Measurements from ENCODE around the gene PNRC1.

DNA sequence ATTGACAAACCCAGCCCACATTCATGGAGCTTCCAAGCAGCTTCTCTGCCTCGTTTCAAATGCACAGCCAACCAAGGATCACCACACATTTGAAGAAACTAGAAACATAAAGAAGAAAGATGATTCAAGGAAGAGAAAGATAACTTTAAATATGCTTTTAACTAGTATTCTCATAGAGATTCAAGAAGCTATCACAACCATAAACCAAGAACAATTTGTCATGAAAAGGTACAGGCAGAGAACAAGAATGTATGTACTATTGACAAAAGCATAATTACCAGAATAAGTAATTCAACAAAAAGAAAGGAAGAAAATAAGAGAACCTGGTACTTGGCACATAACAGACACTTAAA lies 90.3 kb downstream of the RNGTT start:
- RRBS: no CpG with 5 or more reads among the region's 1 CpG

DNA sequence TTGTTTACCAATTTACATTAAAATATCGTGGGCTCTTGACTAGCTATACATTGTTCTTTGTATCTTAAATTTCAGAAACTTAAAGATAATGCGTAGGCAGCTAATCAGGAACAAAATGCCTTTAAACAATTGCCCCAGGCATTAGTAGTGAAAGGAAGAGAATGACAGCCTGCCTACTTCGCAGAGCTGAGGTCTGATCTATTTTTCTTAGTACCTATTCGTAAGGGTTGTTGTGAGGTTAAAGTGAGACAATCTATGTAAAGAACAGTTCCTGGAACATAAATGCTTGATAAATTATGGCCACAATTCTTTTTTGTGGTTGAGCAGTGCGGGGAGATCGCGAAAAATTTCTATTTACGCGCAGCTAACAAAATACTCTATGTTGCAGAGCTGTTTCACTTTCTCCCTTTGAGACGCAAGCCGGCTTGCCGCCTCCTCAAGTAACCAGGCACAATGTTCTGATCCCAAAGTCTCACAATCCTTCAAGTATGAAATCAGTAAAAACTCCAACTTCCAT lies 983 bp upstream of the PNRC1 start:
- RRBS: no CpG with 5 or more reads among the region's 12 CpGs

DNA sequence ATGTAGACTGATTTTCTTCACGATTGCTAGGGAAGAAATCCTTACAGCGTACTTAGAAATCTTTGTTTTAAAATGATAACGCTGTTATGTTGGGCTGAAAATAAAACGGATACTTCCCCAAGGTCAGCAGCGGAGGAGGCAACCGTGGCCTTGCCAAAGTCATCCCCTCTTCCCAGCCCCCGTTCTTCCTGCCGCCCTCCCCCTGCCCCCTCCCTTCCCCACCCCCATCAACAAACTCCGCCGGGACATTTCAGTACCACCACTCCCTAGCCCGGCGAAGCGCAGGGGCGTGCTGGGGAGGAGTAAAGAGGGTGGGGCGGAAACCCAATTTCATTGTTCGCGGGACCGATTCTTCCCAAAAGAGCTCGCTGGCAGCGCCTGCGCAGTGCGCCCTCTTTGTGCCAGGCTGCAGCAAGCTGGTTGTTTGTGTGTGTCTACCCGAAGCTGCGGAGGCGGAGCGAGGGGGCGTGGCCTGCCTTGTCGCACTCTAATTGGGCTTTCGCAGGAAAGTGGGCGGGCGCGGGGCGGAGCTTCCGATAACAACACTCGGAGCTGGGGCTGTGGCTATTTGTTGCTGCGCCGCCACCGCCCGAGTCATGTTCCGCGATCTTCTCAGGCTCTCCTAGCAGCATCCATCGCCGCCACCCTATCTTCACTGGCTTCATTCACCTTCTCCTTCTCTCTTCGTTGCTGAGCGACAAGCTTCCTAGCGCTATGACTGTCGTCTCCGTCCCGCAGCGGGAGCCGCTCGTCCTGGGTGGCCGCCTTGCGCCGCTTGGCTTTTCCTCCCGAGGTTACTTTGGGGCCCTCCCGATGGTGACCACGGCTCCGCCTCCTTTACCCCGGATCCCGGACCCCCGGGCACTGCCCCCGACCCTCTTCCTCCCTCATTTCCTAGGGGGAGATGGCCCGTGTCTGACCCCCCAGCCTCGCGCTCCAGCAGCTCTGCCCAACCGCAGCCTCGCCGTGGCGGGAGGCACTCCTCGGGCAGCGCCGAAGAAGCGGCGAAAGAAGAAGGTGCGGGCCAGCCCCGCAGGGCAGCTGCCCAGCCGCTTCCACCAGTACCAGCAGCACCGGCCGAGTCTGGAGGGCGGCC lies at the start of gene PNRC1:
Gene PNRC1 (plus strand): TSS at position 571 of the 1,096 bp plus-strand sequence.
- RRBS: no CpG with 5 or more reads among the region's 81 CpGs

DNA sequence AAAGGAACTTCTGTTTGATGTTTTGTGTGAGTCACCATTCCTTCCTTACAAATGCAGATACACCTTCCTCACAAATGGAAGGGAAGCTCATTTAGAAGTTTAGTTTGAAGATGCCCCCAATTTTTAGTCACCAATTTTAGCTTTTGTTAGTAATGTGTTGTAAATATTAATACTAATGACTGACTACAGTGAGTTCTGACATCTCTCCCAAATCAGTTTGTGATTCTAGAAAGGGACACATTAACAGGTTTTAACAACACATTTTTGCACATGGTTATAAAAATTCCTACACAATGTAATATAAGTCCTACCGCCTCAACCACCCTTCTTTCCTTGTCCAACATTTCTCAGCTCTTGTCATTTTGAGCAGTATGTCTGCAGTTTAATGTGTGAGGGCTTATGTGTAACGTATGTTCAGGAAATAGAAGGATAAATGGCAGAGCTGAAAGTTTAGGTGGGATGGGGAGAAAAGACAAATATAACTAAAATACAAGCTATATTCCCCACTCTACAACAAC lies 4.7 kb downstream of the PNRC1 start:
- RRBS: no CpG with 5 or more reads among the region's 2 CpGs

DNA sequence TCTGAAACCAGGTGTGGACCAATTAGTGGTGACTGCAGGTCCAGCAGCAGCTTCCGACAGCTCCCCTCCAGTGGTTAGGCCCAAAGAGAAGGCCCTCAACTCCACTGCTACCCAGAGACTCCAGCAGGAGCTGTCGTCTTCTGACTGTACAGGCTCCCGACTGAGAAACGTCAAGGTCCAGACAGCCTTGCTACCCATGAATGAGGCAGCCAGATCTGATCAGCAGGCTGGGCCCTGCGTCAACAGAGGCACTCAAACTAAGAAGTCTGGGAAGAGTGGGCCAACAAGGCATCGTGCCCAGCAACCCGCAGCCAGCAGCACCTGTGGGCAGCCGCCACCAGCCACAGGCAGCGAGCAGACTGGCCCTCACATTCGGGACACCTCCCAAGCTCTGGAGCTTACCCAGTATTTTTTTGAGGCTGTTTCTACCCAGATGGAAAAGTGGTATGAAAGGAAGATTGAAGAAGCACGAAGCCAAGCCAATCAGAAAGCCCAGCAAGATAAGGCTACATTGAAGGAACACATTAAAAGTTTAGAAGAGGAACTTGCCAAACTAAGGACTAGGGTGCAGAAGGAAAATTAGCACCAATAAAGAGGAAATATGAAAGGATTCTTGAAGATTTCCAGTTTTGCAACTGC lies 8.0 kb downstream of the LYRM2 start:
- RRBS: no CpG with 5 or more reads among the region's 11 CpGs

DNA sequence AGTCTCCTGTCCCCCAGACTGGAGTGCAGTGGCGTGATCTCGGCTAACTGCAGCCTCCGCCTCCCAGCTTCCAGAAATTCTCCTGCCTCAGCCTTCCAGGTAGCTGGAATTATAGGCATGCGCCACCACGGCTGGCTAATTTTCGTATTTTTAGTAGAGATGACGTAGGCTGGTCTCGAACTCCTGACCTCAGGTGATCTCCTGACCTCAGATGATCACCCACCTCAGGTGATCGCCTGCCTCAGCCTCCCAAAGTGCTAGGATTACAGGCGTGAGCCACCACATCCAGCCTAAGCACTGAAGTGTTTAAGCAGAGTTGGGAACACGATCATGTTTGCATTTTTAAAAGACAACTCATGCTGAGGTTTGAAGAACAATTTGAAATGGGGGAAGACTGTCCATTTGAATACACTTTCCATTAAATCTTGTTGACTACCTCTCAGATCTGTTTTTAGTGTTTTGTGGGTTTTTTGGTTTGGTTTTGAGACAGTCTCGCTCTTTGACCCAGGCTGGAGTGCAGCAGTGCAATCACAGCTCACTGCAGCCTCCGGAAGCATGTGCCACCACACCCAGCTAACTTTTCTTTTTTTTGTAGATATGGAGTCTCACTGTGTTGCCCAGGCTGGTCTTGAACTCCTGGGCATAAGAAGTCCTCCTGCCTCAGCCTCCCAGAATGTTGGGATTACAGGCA lies 15.4 kb upstream of the MDN1 start:
- RRBS: no CpG with 5 or more reads among the region's 13 CpGs

- RRBS: no CpG with 5 or more reads among the region's 6 CpGs
Observed at GRCh38 chr6:89862413-89862927, 31.8 kb upstream of the GJA10 start.

- RRBS: no CpG with 5 or more reads among the region's 2 CpGs
Observed at GRCh38 chr6:90009965-90010253, 115.6 kb downstream of the GJA10 start.

GRCh38 chr6:90083862-90084485 lies 189.7 kb downstream of the GJA10 start:
- RRBS: no CpG with 5 or more reads among the region's 5 CpGs

DNA sequence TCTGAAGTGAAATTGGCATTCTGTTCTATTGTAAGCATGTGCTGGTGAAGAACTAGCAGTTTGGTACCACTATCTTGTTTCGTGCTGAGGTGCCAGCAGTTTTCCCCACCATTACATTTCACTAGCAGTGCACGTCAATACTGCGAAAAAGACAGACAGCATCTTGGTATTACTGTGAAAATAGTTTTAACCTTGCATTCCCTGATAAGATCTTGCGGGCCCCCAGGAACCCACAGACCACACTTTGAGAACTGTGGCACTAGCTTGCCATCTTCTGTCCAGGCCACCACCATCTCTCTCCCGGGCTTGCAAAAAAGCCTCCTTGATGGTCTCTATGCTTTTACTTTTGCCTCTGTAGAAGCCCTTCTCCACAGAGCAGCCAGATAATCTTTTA lies 185.7 kb downstream of the BACH2 start:
- RRBS: no CpG with 5 or more reads among the region's 5 CpGs

- RRBS: no CpG with 5 or more reads among the region's 17 CpGs
Observed at GRCh38 chr6:90217947-90218858, 78.4 kb downstream of the BACH2 start.

DNA sequence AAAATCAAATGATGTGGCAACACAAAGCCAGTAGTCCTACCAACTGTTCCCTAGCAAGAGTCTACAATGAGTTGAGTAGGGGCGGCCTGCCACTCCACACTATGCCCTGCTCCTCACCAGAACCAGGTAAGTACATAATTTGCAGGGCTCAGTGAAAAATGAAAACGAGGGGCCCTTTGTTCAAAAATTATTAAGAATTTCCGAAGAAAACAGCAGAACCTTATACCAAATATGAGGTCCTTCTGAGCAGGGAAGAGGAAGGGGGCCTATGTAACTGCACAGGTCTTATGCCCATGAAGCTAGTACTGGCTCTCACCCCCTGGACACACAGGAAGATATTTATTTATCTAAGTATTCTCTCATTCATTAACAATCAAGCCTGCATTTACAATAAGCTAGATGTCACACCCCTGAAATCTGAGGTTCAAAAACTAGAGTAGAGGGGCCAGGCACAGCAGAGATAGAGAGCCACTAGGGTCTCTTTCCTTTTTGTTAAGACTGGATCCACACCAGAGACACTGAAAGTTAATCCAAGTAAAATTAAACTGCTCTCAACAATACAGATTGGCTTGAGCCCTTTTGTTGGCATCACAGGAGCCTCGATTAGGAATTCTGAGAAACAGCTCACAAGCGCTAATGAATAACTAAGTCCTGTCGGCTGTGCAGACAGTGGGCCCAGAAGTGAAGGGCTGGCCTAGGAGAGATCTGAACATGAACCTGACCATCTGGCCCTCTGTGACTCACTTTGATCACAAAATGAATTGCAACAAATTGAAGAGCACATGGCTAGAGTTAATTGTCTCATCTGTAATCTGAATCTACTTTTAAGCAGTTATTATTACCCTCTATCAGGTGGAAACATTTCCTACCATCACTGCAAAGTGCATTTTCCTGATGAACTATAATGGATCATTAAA lies 3.5 kb downstream of the BACH2 start:
- RRBS: no CpG with 5 or more reads among the region's 6 CpGs

DNA sequence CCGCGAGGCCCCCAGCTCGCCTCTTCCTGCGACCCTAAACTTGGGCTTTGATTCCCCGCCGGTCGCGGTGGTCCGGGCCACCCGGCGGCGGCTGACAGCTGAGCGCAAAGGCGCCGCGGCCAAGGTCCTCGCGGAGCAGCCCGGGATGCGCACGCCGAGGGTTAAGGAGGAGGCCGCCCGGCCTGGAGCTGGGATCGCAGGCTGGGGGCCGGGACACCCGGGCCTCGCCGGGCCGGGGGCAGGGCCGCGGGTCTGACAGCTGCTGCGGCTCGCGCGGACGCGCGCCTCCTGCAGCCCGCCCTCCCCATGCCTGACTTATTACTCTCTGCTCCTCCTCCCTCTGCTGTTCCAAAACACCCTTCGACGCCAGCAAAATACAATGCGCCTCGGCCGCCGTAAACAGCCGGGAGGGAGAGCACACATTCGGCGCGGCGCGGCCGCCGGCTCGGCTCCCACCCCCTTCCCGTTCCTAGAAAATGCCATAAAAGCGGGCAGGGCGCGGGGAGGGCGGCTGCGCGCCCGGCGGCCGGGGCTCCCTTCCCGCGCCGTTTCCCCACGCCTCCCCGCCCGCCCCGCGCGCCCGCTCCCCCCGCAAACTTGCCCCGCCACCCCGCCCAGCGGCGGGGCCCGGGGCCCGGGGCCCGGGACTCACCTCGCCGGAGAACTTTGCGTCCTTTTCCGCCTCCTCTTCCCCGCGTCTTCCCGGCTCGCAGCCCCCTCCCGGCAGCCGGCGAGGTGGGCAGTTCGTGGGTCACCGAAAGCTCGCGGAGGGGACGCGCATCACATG lies 622 bp downstream of the BACH2 start:
- RRBS: 2% methylated on average over 40 of the region's 100 CpGs

GRCh38 chr6:90458335-90458781 lies 128.5 kb downstream of the MAP3K7 start:
- RRBS: no CpG with 5 or more reads among the region's 6 CpGs

DNA sequence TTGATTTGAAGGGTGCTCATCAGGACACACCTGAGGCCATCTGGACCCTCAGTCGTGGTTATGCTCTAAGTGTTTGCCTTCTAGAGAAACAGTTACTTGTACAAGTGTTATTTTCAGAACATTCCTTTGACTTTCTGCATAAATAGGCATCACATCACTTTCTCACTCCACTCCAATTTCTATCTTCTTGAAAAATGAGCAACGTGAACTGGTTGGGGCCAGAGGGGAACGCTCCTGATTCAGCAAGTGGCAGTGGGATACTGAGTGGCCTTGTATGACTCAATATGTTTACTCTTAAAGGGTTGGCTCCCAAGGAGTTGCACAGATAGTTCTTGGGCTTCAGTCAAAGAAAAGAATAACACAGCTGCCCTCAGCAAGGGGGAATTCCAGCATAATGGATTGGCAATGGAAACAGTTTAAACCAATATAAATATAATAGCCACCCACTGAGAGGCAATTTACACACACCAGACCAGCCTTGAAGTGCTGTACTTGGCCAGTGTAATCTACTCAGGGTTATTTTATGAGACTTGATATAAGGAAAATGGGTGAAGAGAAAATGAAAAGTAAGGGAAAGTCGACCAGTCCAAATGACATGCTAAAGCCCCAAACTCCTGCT lies 712.6 kb upstream of the MAP3K7 start:
- RRBS: no CpG with 5 or more reads among the region's 4 CpGs

- RRBS: no CpG with 5 or more reads among the region's 1 CpG
Observed at GRCh38 chr6:92589989-92590395, 829.4 kb downstream of the EPHA7 start.

DNA sequence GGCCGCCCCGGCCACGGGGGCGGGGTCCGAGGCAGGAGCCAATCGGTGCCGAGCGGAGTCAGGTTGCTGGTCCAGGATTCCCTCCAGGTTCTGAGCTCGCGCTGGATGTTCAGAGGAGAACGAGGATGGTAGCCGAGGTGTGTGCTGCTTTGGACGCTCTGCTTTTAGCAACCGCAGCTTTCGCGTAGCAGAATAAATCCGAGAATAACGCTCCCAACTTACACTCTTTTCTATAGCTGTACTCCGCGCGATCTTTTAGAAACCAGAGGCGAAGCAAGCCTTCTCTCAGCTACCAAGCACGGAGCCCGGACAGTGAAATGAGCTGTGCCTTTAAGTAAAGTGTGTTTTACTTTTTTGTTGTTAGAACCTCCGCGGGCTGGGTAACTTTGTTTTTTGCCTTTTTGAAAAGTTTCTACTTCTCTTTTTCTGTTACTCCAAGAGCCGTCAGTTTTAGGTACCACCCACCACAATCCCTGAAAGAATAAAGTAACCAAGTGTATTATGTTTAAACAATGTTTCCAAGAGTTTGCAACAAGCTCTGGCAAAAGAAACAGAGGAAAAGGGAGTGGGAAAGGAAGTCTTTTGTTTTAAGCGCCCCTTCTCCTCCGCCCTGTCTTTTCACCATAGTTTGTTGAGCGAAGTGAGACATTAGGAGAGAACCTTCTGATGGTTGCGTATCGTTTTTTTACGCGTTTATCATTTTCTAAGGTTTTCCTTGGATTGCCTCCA lies 515 bp upstream of the EPHA7 start:
- RRBS: no CpG with 5 or more reads among the region's 34 CpGs

DNA sequence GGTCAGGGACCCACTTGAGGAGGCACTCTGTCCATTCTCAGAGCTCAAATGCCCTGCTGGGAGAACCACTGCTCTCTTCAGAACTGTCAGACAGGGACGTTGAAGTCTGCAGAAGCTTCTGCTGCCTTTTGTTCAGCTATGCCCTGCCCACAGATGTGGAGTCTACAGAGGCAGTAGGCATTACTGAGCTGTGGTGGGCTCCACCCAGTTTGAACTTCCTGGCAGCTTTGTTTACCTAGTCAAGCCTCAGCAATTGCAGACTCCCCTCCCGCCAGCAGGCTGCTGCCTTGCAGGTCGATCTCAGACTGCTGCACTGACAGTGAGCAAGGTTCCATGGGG lies 21.9 kb upstream of the UFL1 start:
- RRBS: no CpG with 5 or more reads among the region's 3 CpGs

DNA sequence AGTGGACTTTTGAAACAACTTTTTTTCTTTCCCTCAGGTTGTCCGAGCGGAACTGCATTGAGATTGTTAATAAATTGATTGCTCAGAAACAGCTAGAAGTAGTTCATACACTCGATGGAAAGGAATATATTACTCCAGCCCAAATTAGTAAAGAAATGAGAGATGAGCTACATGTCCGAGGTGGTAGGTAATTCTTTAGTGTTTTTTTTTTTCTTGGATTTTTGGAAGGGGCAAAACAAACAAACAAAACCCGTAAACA lies 1.4 kb downstream of the UFL1 start:
- RRBS: no CpG with 5 or more reads among the region's 5 CpGs

Data from islet of Langerhans (tissue), 1 donor.